Bronchial epithelial cell (primary cell): ENCODE measurements around a stretch of chr10.

DNA sequence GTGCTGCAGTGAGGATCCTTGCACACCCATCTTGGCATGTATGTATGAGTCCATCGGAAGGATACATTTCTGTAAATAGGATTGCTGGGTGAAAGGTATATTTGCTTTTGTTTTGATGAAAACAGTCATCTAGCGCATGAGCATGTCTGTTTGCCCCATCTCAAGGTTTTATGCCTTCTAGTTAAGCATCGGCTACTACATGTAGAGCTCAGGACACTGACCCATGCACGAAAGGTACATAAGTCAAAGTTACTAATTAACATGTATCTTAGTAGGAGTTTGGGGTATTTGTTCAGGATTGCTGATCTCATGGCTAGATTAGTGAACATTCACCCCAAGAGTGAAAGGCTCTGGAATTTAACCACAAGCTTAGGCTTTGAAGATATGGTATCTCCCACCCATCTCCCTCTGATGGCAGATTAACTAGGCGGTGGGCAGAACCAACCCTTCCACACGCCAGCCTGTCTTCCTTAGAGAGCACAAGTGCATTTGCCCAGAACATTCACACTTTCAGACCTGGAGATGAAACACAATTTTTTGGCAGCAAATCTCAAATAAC lies 91.5 kb downstream of the RBM20 start:
- RRBS, 2 experiments: no CpG with 5 or more reads among the region's 6 CpGs

DNA sequence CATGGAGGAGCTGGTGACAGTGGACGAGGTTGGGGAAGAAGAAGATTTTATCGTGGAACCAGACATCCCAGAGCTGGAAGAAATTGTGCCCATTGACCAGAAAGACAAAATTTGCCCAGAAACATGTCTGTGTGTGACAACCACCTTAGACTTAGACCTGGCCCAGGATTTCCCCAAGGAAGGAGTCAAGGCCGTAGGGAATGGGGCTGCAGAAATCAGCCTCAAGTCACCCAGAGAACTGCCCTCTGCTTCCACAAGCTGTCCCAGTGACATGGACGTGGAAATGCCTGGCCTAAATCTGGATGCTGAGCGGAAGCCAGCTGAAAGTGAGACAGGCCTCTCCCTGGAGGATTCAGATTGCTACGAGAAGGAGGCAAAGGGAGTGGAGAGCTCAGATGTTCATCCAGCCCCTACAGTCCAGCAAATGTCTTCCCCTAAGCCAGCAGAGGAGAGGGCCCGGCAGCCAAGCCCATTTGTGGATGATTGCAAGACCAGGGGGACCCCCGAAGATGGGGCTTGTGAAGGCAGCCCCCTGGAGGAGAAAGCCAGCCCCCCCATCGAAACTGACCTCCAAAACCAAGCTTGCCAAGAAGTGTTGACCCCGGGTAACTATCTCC lies 50.3 kb upstream of the PDCD4 start:
- RRBS, 2 experiments: no CpG with 5 or more reads among the region's 10 CpGs

- RRBS, 2 experiments: no CpG with 5 or more reads among the region's 13 CpGs
Measured at GRCh38 chr10:110833851-110834529, 37.7 kb upstream of the PDCD4 start.

GRCh38 chr10:110872734-110873065 lies 972 bp downstream of the PDCD4 start:
- RRBS, 2 experiments: no CpG with 5 or more reads among the region's 11 CpGs

DNA sequence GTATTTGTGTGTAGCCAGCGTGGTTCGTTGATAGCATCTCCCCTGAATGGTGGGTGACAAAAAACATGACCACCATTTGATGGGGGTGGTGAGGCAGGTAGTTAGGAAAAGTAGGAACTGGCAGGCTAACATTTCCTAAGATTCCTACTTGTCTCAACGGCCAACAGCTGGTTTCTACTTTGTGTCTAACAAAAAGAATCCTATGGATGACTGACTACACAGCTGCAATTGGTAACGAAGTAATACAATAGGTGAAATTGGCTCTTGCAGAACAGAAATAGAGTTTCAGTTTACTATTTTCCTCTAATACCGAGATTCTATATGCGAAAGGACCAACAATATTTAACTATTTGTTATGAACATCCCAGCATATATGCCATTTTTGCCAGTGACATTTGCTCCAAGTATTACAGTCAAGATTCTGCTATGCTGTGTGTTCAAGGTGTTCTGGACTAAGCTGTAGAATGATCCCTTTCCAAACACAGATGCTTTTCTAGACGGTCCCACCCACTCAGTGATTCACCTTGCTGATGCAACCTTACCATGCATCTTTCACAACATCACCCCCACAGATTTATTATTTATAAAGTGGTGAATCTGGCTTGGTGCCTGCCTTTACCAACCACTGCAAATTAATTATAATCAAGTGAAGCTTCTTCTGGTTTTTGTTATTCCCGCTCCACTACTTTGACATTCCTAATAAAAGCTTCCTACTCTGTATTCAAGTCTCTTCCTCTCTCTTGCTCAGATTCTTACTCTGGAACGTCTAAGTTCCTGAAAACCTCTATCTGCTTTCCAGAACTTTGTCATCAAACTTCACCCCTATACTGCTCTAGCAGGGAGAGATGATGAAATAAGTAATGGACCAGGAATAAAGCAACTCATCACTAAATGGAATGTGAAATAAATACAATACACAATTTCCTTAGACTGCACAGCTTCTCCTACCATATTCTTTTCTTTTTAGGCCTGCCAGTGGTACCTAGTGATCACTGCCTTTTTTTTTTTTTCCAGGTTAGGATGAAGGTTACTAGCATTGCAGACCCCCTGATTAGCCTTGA lies 16.7 kb downstream of the BBIP1 start:
- RRBS, 2 experiments: no CpG with 5 or more reads among the region's 9 CpGs

DNA sequence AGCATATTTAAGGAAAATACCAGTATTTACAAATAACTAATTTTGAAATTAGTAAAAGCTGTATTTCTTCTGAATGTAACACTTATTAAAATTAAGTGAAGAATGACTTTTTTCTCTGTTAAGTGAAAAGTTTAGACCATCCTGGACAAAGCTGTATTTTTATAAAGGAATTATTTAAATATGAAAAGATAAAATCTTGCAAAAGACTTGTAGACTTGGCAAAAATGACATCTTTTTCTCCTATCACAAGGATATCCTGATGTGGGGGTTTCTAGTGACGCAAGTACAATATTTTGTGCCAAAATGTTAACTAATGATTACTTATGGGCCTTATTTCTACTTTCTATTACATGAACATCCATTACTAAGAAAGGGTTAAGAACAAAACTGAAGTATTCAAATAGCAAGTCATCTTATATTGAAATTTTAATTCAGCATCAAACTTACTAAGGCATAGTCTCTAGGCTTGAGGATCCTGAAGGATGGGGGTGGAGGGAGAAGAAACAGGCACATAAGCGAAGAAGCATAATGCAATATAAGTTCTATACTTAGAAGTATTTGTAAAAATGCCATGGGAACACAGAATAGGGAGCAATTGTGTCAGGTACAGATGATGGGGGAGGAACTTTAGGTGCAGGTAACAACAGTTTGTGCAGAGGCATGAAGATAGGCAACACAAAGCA lies 10.8 kb downstream of the BBIP1 start:
- RRBS, 2 experiments: no CpG with 5 or more reads among the region's 2 CpGs

- RRBS, 2 experiments: 1 to 2% methylated on average over 8 of the region's 42 CpGs
Measured at GRCh38 chr10:111076073-111076656, 664 bp upstream of the ADRA2A start.

- RRBS, 2 experiments: no CpG with 5 or more reads among the region's 8 CpGs
Measured at GRCh38 chr10:112129299-112129671, 54.3 kb downstream of the GPAM start.

DNA sequence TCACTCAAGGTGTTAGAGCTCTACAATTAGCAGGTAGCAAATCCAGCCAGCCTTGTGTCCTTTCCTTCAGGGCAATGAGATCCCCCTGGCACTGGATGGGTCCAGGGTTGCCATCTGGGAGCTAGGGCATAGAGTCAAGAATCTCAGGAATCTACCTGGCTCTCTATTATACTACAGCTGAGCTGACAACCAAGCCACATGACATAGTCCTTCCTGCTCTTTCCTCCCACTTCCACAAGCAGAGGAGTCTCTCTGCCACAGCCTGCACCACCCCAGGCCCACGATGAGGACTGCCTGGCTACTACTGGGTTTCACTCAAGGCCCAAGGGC lies 41.2 kb upstream of the TECTB start:
- RRBS, 2 experiments: no CpG with 5 or more reads among the region's 1 CpG

DNA sequence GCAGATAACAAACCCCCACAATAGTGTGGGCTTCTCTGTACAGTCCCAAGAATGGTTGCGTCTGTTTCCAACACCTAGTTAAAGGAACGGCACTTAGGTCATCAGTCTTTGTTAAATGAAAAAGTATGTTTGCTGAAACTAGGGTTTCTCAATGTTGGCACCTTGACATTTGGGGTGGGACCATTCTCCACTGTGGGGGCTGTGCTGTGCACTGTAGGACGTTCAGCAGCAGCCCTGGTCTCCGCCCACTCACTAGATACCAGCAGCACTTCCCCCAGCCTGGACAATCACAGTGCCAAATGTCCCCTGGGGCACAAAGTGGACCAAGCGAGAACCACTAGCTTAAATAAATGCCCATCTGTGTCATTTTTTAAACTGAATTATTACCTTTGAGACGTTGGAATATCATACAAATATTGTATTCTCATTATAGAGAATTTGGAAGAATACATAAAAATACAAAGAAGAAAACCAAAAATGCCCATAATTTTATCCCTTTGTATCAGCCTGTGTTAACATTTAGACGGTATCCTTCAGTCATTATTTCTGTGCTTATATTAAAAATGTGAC lies 13.9 kb downstream of the TECTB start:
- RRBS, 2 experiments: no CpG with 5 or more reads among the region's 7 CpGs

DNA sequence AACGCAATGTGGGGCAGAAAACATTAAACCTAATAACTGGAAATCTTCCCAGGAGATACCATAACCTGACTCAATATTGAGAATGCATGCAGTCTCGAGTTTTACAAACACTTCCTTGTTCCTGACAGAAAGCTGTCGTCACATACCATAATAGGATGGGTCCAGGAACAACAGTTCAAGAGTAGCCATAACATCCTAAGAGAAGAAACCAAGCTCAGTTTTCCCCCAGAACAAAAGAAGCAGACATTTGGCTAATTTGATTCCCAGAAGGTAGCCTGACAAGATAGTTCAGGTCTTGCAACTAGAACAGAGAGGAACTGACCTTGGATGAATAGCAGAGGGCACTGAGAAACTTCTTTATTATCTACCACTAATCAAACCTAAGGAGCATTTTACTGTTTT lies 38.7 kb upstream of the ACSL5 start:
- RRBS, 2 experiments: no CpG with 5 or more reads among the region's 3 CpGs

DNA sequence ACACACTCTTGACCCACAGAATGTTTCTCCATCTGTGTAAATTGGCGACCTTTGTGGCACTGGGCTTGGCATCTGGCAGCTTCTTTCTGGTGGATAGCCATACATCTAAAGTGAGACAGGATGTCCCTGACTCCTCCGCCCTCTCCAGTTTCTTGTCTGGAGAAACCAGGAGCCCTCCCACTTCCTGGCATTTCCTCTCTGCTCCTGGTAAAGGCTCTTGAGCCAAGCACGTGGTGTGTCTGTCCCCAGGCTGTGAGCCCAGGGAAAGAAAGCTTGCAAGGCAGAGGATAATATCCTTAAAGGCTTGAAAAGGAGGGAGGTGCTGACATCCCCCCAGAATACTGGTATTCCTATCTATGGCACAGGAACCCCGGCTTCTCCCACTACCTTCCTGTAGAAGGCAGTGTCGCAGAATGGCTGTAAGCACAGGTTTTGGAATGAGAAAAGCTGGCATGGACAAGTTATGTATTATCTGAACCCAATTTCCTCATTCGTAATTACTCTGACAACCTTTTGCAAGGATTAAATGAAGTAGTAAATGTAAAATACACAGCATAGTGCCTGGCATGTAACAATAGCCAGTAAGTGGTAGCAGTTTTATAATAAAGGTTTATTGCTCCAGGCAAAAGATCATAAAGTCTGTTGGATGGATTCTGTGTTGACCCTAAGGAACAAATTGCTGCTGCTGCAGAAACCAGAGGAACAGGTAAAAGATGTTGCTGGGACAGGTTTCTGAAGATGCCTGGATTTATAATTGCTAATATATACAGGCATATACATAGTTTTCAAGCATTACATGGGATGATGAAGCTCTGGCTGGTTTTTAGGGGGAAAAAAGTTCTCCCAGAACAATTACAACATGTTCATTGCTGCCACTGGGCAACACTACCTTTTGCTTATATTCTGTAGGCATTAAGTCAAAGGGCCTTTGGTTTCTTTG lies 11.7 kb upstream of the ACSL5 start:
- RRBS, 2 experiments: no CpG with 5 or more reads among the region's 6 CpGs

DNA sequence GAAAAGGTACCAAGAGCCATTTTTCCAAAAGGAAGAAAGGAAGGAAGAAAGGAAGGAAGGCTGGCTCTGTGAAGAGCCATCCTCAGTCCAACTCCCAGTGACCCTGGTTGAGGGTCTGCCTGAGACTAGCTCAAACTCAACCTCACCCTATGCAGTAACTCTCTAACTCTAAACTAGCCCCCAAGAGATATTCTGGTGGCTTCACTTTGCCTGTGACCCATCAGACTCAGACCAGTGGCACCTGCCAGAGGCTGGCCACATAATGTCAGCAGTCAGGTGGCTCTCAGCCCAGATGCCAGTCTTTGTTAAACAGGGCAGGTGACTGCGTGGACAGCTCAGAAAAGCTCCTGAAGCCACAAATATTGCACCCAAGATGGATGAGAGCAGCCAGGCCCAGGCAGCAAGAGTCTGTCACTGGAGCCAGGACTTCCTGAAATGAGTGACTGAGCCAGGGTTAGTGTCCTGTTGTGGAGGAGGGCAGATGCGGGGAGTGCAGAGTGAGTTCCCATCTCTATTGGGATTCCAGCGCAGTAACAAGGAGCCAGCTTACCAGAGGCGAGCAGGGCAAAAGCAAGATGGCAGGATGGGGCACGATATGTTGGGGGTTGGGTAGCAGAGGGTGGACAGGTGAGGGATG lies 129.7 kb upstream of the TCF7L2 start:
- RRBS, 2 experiments: no CpG with 5 or more reads among the region's 5 CpGs

DNA sequence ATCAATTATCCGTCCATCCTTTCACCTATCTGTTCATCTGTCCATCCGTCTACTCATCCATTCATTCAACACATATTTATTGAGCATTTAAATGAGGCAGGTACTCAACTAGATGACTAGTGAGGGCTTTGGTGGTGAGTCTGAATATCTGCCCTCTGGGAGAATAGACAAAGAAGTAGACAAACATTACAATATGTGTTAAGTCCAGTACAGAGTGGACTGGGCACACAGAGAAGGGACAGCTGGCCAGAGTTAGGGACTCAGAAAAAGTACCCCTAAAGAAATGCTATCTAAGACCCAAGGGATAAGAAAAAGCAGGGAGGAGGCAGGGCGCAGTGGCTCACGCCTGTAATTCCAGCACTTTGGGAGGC lies 35.5 kb upstream of the TCF7L2 start:
- RRBS, 2 experiments: no CpG with 5 or more reads among the region's 4 CpGs

DNA sequence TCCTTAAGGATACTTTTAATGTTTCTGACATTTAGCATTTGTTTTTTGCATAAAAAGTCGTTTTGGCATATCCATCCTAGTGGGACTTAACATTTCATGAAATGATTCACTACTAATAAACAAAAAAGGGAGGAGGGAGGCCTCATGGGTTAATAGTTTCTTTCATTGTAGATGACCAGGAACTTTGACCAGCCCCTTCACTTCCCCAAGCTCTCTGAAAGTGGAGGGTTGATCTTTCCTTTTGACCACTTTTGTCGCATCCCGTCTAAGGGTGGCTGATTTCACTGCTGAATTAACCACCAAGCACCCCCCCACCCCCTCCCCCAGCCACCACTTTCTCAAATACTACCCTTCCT lies 626 bp upstream of the TCF7L2 start:
- RRBS, 2 experiments: no CpG with 5 or more reads among the region's 3 CpGs

DNA sequence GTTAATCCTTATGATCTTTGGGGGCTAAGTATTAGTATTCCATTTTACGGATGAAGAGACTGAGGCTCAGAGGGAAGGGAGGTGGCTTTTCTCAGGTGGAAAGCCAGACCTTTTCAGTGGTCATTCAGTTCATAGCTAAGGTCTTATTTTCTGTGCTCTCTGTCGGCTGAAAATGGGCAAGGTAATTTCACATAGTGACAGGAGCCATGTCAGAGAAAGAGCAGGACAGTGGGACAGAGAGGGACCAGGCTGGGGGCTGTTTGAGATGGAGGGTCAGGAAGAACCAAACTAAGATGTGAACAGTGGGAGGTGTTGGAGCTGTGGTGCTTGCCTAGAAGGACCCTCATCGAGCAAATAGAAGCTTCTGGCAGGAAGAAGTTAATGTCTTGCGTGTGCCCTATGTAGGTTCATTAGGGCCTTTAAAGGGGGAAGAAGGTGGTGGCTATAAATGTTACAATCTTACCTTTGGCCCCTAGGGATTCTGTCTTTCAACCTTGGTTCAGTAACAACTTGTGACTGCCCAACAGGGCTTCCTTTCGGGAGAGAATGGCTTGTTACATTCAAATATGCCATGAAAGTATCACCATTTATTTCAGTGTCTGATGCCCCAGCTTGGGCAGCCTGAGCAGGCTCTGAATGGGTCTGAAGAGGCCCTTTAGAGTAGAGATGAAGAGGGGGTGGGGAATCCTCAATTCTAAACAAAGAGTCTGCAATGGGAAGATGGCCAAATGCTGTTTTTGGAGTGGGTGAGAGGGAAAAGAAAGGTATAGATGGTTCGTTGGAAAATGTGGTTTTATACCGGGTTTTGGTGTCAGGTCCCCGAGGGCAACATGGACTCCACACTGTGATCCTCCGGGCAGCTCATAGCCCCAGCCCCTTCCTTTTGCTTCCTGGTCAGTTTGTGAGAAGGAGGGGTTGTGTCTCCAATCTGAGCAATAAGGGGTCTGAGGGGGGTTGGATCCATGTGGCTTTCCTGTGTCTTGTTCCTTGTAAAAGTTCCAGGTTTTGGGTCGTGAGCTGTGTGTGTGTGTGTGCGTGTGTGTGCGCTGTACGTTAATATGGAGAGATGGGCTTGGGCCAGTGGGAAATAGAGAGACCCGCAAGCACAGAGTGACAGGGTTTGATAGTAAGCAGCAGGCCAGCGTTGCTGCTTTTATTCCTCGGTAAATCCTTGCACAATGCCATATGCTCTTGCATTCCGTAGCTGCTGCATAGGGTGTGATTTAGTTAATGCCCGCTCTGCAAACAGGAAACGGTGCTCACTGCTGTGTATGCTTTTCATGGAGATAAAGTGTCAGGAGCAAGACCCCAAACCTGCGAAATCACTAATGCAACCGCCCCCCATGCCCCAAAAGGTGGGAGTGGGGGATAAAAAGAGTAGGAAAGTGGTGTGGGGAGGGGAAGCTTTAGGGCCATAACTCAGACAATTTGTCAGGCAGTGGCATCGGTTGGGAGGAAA lies 108.2 kb downstream of the TCF7L2 start:
- RRBS, 2 experiments: 26 to 67% methylated on average over 3 of the region's 22 CpGs

- RRBS, 2 experiments: no CpG with 5 or more reads among the region's 10 CpGs
Measured at GRCh38 chr10:113093834-113094449, 143.9 kb downstream of the TCF7L2 start.

DNA sequence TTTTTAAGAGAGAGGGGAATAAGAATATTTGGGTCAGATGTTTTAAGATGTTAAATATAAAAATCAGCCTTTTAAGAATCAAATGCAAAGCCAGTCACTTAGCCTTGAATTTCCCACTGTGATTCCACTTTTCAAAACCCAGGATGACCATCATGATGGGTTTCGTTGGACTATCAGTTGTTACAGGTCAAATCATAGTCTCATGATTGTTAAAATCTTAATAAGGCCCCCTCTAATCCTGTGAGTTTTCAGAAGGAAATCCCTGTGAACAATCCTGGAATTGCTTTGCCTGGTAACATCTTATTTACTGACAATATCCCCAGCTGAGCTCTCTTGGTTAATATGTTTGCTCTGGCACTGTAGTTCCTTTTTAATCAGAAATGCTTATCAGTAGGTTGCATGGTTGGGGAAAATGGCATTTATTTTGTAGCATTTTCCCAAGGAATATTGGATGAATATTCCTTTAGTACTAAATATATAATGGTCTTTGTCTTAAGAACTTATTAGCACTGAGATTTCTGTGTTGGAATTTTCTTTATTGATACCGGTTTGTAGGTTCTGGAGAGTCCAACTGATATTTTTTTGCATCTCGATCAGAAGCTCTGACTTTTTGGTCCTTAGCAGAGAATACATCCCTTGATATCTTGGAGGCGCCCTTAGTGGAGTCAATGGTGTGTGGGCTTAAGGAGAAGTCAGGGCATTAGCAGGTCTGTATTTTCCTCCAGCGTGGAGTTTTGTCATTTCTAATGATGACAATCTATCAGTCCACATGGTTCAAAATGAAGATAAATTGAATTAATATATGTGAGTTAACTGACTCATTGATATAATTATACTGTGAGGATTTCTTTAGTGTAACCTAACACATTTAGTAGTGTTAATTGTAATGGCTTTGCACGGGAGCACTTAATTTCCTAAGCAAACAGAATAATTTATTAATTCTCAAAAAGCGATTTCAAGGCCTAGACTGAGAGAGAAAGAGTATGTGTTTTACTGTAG lies 164.1 kb downstream of the TCF7L2 start:
- RRBS, 2 experiments: no CpG with 5 or more reads among the region's 7 CpGs

DNA sequence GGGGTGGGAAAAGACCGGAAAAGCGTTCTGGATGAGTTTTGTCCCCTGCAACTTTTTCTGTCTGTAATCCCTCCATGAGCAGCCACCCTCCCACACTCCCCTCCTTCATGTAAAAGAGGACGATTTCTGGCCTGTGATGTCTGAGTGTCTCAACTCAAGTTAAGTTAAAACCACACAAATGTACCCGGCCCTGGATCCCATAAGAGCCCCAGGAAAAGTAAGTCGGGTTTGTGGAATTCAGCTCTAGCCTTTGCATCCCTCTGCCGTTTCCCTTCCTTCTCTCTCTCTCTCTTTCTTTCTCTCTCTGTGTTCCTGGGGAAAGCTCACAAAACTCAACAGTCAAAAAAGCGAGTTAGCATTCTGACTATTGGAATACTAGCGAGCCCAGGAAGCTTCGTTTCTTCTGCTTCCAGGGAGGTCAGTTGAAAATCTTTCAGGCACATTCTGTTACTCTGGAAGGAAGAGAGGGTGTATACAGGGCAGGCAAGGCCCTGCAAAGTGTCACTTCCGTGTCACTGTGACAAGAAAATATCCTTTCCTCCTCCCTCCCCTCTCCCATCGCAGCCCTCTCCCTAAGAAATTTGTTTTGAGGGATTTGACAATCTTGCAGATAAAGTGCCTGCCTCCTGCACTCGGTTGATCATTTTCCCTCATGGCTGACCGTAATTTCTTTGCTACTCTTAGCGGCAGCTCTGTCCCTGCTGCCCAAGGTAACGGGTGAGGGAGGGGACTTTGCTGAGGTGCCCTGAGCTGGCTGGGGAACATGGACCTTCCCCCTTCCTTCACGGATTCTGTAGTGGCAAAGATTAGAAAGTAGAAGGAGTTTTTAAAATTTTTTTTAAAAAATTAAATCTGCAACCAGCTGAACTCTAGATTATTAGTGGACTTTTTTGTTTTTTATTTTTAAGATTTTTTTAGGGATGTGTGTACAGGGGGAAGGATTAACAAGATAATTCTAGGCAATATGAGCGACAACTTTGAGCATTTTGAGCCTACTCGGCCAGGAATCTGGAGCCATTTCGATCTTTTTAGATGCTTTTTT lies 178.9 kb downstream of the TCF7L2 start:
- RRBS, 2 experiments: no CpG with 5 or more reads among the region's 19 CpGs

GRCh38 chr10:113446633-113447292 lies 106.1 kb upstream of the HABP2 start:
- RRBS, 2 experiments: no CpG with 5 or more reads among the region's 2 CpGs